Keratinocyte (primary cell): ENCODE measurements around a stretch of chr7.

GRCh38 chr7:75028679-75029346 lies 44.8 kb downstream of the RCC1L start:
CAGE:
- cytosol, long polyA minus RNA, result no peak
- cytosol, long polyA plus RNA, result no peak
- long polyA plus RNA, result no peak
- nucleus, long polyA minus RNA, result no peak
- nucleus, long polyA plus RNA, result no peak

DNA sequence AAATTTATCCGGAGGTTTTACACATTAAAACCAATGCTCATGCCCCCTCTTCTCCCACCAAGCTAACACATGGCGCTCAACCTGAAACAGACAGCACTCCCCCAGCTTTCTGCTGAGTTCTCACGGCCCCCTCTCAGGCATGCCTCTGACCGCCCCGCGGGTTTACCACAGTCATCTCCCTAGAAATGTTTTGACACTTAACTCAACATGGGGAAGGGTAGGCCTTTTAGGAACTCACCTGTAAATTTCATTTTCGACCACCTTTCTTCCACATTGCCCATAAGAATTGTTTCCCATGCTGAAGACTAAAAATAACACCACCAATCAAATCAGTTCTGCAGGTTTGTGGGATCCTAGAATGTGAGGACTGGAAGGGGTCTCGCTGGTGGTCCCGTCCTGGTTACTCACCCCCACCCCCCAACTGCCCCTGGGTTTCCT lies 9.2 kb downstream of the RCC1L start:
CAGE:
- cytosol, long polyA minus RNA, result no peak
- cytosol, long polyA plus RNA, result no peak
- long polyA plus RNA, result no peak
- nucleus, long polyA minus RNA, result no peak
- nucleus, long polyA plus RNA, result no peak

CAGE:
- cytosol, long polyA minus RNA, result no peak
- cytosol, long polyA plus RNA, result no peak
- long polyA plus RNA, result no peak
- nucleus, long polyA minus RNA, result no peak
- nucleus, long polyA plus RNA, result no peak
Measured at GRCh38 chr7:75409911-75410632, 14.6 kb downstream of the TRIM73 start.

CAGE:
- cytosol, long polyA minus RNA, result no peak
- cytosol, long polyA plus RNA, result no peak
- long polyA plus RNA, result no peak
- nucleus, long polyA minus RNA, result no peak
- nucleus, long polyA plus RNA, result no peak
Measured at GRCh38 chr7:75418828-75419896, 23.7 kb downstream of the TRIM73 start.

DNA sequence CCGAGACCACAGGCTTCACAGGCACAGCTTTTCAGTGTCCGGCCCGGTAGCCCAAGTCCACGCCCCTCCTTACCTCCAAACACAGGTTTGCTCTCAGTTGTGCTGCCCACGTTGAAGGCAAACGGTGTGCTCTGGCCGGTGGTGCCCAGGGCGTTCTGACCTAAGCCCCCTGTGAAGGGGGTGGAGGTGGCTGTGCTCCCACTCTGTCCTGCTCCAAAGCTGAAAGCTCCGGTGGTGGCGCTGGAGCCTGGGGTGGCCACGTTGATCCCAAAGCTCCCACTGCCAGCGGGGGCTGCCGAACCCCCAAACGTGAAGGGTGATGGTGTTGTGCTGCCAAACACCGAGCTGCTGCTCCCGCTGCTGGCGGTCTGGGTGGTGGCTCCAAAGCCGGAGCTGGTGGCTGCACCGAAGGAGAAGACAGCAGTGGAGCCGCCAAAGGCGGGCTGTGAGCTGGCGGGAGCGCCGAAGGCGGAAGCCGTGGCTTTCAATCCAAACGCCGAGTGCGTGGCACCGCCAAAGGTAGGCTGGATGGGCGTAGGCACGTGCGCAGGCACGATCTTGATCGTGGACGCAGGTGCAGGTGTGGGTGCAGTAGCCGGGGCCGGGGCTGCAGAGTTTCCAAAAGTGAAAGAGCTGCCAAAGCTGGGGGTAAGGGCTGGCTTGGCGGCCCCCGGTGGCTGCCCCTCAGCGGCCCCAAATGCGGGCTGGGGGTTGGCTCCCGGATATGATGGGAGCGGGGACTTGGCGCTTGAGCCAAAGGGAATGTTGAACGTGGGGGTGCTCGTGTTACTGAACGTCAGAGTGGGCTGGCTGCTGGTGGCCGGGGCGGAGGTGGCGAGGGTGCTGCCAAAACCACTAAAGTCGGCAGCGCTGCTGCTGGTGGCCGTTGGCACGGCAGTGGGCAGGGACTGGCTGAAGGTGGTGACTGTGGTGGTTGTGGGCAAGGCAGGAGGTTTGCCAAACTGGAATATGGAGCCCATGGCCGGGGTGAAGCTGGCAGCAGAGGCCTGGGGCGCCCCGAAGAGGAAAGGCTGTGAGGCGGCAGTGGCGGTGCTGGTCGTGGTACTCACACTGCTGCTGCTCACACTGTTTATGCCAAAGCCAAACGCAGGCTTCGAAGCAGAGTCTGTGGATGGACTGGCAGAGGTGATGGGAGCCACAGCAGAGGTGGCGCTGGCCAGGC lies 26.4 kb downstream of the TRIM73 start:
CAGE:
- cytosol, long polyA minus RNA, result no peak
- cytosol, long polyA plus RNA, result no peak
- long polyA plus RNA, result no peak
- nucleus, long polyA minus RNA, result no peak
- nucleus, long polyA plus RNA, result no peak

DNA sequence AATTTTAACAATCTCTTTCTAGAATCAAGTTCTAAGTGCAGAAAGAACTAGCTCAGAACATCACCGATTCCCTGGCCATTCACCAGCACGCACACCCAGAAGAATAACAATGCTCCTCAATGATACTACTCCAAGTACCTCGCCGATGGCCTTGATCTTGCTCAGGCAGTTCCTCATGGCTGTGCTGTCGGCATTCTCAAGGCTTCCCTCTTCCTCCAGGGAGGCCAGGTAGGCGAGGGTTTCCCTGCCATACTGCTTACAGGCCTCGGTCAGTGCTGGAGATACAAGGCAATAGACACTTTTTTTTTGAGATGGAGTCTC lies 61.2 kb downstream of the SPDYE5 start:
CAGE:
- cytosol, long polyA minus RNA, result no peak
- cytosol, long polyA plus RNA, result no peak
- long polyA plus RNA, result no peak
- nucleus, long polyA minus RNA, result no peak
- nucleus, long polyA plus RNA, result no peak

DNA sequence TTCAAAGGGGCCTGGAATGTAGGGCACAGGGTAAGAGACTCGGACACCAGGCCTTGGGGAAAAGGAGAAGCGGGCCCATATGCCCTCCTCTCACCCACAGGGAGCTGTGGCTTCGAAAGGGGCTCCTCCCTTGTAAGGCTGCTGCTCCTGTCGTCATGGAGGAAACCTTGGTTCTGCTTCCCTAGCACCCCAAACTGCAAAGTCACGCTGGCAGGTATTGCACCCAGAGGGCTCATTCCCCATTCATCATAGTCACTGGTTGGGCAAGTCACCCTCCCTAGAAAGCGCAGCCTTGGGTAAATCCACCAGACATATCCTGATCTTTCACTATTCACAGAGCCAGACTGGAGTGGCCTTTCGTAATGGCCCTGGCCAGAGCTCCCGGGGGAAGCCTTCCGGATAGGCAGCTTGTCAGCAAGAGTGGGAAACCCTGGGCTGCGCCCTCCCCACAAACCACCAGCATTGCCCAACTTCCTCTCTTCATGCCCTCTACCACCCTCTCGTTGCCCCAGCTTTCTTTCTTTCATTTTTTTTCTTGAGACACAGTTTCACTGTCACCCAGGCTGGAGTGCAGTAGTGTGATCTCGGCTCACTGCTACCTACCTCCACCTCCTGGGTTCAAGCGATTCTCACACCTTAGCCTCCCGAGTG lies 121.0 kb downstream of the HIP1 start:
CAGE:
- cytosol, long polyA minus RNA, result no peak
- cytosol, long polyA plus RNA, result no peak
- long polyA plus RNA, result no peak
- nucleus, long polyA minus RNA, result no peak
- nucleus, long polyA plus RNA, result no peak

CAGE:
- cytosol, long polyA minus RNA, result no peak
- cytosol, long polyA plus RNA, result no peak
- long polyA plus RNA, result no peak
- nucleus, long polyA minus RNA, result no peak
- nucleus, long polyA plus RNA, result no peak
Measured at GRCh38 chr7:75679101-75679541, 59.6 kb downstream of the HIP1 start.

DNA sequence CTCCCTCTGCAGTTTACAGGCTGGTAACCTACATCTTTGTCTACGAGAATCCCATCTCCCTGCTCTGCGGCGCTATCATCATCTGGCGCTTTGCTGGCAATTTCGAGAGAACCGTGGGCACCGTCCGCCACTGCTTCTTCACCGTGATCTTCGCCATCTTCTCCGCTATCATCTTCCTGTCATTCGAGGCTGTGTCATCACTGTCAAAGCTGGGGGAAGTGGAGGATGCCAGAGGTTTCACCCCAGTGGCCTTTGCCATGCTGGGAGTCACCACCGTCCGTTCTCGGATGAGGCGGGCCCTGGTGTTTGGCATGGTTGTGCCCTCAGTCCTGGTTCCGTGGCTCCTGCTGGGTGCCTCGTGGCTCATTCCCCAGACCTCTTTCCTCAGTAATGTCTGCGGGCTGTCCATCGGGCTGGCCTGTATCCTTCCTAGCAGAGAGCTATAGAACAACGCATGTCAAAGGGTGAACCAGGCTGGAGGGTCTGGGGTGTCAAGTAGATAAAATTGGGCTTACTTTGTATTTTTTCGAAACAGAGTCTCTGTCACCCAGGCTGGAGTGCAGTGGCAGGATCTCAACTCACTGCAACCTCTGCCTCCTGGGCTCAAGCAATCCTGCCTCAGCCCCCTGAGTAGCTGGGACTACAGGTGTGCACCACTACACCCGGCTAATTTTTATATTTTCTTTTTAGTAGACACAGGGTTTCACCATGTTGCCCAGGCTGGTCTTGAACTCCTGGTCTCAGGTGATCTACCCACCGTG lies 3.2 kb downstream of the RHBDD2 start:
CAGE:
- cytosol, long polyA minus RNA, result no peak
- cytosol, long polyA plus RNA, result no peak
- long polyA plus RNA, result no peak
- nucleus, long polyA minus RNA, result no peak
- nucleus, long polyA plus RNA, result no peak

DNA sequence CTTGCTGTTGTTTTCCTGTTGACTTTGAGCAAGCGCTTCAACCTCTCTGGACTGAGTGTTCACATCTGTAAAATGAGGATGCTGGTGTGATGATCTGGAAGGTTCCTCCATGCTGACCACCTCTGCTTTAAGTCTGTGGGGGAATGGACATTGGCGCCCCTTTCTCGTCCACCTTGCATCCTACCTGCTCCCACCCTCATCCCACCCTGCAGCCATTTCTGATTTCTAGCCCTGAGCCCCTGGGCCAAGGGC lies 15.4 kb upstream of the POR start:
CAGE:
- cytosol, long polyA minus RNA, result no peak
- cytosol, long polyA plus RNA, result no peak
- long polyA plus RNA, result no peak
- nucleus, long polyA minus RNA, result no peak
- nucleus, long polyA plus RNA, result no peak

GRCh38 chr7:75916759-75917328 lies 1.9 kb downstream of the POR start:
CAGE:
- cytosol, long polyA minus RNA, result no peak
- cytosol, long polyA plus RNA, result no peak
- long polyA plus RNA, result no peak
- nucleus, long polyA minus RNA, result no peak
- nucleus, long polyA plus RNA, result no peak

GRCh38 chr7:76011218-76012120 lies 17.1 kb upstream of the TMEM120A start:
CAGE:
- cytosol, long polyA minus RNA, result no peak
- cytosol, long polyA plus RNA, result no peak
- long polyA plus RNA, result no peak
- nucleus, long polyA minus RNA, result no peak
- nucleus, long polyA plus RNA, result no peak

GRCh38 chr7:76048204-76049203 lies 598 bp downstream of the MDH2 start:
CAGE:
- cytosol, long polyA minus RNA, result no peak
- cytosol, long polyA plus RNA, result no peak
- long polyA plus RNA, result no peak
- nucleus, long polyA minus RNA, result no peak
- nucleus, long polyA plus RNA, result no peak

GRCh38 chr7:76108303-76108878 lies 60.5 kb downstream of the MDH2 start:
CAGE:
- cytosol, long polyA minus RNA, result no peak
- cytosol, long polyA plus RNA, result no peak
- long polyA plus RNA, result no peak
- nucleus, long polyA minus RNA, result no peak
- nucleus, long polyA plus RNA, result no peak

CAGE:
- cytosol, long polyA minus RNA, result no peak
- cytosol, long polyA plus RNA, result no peak
- long polyA plus RNA, result no peak
- nucleus, long polyA minus RNA, result no peak
- nucleus, long polyA plus RNA, result no peak
Measured at GRCh38 chr7:76133320-76133855, 68.3 kb upstream of the SRRM3 start.

CAGE:
- cytosol, long polyA minus RNA, result no peak
- cytosol, long polyA plus RNA, result no peak
- long polyA plus RNA, result no peak
- nucleus, long polyA minus RNA, result no peak
- nucleus, long polyA plus RNA, result no peak
Measured at GRCh38 chr7:76218011-76218684, 16.5 kb downstream of the SRRM3 start.

DNA sequence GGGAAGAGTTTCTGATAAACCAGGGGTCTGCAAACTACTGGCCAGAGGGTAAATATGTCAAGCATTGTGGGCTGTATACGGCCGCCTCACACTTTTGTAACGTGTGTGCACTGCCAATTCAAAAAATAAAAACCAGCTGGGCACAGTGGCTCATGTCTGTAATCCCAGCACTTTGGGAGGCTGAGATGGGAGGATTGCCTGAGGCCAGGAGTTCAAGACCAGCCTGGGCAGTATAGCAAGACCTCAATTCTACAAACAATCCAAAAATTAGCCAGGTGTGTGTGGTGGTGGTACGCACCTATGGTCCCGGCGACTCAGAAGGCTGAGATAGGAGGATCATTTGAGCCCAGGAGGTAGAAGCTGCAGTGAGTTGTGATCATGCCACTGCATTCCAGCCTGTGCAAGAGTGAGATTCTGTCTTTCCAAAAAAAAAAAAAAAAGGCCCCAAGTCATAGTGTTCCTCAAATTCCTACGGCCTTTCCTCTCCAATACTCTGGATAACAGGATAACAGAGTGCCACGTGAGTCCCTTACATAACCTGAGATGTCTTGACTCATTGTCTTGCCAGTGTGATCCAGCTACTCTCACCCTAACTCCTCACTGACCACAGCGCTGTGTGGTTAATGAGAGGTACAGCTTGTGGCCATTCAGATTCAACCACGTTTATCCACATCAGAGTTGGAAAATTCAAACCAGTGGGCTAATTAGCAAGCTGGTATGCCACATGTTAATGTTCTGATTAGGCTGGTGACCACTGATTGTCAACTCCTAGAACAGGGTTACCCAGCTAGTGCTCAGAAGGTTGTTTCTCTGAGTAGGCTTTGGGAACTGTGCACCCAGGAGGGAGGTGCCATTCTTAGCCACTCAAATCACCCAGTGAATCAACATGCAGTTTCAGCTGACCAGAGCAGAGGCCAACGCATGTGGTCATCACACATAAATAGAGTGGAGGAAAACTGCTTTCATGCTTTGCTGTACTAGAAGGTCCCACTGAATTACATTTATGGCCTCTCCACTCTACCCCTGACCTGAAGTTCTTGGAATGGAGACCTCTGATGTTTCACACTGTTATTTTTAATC lies 20.0 kb downstream of the HSPB1 start:
CAGE:
- cytosol, long polyA minus RNA, result no peak
- cytosol, long polyA plus RNA, result no peak
- long polyA plus RNA, result no peak
- nucleus, long polyA minus RNA, result no peak
- nucleus, long polyA plus RNA, result no peak

DNA sequence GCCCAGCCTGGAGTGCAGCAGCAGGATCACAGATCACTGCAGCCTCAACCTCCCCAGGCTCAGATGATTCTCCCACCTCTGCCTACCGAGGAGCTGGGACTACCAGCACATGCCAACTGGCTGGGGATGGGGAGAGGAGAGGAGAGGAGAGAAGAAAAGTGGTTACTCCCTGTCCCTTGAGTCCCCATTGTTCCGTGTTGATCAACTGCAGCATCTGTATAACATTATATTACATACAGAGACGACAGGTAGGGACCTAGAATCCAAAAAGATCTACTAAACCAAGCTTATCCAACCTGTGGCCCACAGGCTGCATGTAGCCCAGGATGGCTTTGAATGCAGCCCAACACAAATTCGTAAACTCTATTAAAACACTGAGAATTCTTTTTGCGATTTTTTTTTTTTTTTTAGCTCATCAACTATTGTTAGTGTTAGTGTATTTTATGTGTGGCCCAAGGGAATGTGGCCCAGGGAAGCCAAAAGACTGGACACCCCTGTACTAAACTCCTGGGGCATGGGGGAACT lies 27.6 kb downstream of the YWHAG start:
CAGE:
- cytosol, long polyA minus RNA, result no peak
- cytosol, long polyA plus RNA, result no peak
- long polyA plus RNA, result no peak
- nucleus, long polyA minus RNA, result no peak
- nucleus, long polyA plus RNA, result no peak

GRCh38 chr7:76332017-76332563 lies 26.7 kb downstream of the YWHAG start:
CAGE:
- cytosol, long polyA minus RNA, result no peak
- cytosol, long polyA plus RNA, result no peak
- long polyA plus RNA, result no peak
- nucleus, long polyA minus RNA, result no peak
- nucleus, long polyA plus RNA, result no peak

DNA sequence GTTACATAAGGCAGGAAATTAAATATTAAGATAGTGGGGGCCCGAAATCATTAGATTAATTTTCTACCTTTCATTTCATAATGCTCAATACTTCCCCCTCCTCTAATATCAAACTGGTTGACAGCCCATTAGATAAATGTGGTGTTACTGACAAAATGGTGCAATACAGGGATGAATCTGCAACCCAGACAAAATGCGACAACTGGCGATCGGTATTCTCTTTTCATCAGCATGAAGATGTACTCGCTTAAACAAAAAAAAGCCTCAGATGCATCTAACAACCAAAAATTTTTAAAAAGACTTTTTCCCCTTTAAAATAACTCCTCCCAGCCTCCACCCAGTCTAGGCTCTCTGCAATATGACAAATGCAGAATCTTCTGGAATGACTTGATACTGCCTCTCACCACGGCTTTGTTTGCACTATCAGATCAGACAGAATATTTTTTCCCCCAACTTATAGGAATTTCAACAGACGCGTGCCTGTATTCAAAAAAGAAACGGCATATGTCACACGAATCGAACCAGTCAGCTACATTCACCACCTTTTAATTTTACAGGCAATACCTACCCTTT lies 1.3 kb downstream of the YWHAG start:
CAGE:
- cytosol, long polyA minus RNA, result no peak
- cytosol, long polyA plus RNA, result no peak
- long polyA plus RNA, result no peak
- nucleus, long polyA minus RNA, result no peak
- nucleus, long polyA plus RNA, result no peak